ENCODE measurements around a stretch of chr15.

DNA sequence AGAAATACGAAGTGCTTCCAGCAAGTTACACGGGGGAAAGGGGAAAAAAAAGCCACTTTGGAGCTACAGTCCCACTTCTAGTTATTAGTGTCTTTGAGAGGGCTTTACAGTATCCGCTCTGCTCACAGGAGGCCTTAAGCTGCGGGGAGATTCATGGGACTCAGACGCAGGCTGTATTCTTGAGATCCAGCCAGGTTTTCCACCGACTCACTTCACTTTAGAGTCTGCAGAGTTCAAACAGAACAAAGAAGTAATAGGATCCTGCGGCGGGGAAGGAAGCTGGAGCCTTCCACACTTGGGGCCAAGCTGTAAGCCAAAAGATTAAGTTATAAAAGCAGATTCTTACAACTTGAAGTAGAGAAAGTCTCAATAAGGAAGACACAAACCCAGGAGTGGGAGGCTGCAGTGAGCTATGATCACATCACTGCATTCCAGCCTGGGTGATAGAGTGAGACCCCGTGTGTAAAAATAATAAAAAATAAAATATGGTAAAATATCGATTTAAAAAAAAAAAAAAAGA lies 60.2 kb upstream of the FAM174B start:
- RRBS, result no CpG with 5 or more reads among the region's 10 CpGs

DNA sequence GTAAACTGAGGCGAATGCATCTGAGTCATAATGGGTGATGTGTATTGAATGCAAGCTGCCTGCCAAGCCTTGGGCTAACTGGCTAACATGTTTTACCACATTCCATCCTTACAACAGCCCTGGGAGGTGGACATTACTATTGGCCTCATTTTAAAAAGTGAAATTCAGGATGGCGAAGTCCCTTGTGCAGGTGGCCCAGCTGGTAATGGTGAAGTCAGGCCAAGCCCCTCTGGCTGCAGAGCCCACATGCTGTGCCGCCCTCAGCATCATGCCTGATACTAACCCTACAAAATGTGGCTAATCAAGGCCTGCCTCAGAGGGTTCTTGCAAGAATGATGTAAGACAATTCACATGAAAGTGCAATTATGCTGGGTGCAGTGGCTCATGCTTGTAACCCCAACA lies 59.9 kb upstream of the CHD2 start:
- RRBS, result no CpG with 5 or more reads among the region's 3 CpGs

DNA sequence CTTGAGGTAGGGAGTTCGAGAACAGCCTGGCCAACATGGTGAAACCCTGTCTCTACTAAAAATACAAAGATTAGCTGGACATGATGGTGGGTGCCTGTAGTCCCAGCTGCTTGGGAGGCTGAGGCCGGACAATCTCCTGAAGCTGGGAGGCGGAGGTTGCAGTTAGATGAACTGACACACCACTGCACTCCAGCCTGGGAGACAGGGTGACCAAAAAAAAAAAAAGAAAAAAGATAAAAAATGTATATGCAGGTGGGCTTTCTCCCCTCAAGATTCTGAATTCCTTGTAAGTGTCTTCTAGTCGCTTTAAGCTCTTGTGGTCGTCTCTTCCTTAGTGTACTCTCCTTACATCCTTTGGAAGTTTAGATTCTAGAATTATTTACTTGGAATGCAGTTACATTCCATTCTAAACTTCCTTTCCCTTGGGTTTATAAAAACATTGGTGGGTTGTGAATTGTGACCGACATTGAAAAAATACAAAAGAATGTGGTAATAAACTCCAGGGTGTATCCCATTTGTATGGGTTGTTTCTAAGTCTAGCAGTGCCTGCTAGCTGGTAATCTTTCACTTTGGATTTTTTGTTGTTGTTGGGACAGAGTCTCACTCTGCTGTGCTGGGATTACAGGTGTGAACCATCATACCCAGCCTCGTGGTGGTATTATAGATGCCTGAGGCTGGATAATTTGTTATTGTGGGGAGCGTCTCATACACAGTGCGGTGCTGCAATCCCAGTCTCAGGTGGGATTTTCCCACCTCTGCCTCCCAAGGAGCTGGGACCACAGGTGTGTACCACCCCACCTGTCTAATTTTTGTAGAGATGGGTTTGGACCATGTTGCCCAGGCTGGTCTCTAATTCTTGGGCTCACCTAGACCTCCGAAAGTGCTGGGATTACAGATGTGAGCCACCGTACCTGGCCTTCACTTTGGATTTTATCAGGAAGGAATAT lies 9.0 kb downstream of the CHD2 start:
- RRBS, result no CpG with 5 or more reads among the region's 11 CpGs

GRCh38 chr15:92942739-92943042 lies 42.6 kb downstream of the CHD2 start:
- RRBS, result no CpG with 5 or more reads among the region's 2 CpGs

DNA sequence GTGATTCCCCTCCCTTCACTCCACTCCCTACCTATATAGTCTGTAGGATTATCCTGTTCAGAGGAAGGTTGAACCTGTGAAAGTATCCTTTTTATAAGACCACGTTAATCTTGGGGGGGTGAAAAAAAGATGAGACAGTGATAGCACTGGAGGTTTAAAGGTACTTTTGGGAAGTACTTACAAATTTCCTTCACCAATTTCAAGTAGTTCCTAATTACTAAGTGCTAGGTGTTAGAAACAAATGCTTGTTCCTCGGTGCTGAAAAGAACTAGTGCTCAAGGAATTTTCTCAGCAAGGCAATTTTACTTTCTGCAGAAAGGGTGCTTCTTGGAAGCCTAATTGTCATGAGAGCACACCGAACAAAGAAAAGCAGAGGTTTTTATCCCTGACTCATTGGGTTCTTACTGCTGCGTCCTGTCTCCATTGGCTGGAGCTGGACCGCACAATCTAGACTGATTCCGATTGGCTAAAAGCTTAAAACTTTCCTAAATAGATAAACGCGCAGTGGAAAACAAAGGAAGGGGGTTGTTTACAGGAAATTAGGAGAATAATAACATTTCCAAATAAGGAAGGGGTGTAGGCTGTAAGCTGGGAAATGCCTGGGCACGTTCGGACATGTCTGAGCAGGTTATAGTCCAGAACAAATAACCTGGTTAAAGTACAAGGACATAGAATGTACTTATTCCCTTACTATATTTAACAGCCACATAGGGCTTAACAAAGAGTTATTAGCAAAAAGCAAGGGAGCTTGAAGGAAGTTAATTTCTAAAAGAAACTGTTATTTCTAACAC lies 49.6 kb downstream of the CHD2 start:
- RRBS, result no CpG with 5 or more reads among the region's 10 CpGs

DNA sequence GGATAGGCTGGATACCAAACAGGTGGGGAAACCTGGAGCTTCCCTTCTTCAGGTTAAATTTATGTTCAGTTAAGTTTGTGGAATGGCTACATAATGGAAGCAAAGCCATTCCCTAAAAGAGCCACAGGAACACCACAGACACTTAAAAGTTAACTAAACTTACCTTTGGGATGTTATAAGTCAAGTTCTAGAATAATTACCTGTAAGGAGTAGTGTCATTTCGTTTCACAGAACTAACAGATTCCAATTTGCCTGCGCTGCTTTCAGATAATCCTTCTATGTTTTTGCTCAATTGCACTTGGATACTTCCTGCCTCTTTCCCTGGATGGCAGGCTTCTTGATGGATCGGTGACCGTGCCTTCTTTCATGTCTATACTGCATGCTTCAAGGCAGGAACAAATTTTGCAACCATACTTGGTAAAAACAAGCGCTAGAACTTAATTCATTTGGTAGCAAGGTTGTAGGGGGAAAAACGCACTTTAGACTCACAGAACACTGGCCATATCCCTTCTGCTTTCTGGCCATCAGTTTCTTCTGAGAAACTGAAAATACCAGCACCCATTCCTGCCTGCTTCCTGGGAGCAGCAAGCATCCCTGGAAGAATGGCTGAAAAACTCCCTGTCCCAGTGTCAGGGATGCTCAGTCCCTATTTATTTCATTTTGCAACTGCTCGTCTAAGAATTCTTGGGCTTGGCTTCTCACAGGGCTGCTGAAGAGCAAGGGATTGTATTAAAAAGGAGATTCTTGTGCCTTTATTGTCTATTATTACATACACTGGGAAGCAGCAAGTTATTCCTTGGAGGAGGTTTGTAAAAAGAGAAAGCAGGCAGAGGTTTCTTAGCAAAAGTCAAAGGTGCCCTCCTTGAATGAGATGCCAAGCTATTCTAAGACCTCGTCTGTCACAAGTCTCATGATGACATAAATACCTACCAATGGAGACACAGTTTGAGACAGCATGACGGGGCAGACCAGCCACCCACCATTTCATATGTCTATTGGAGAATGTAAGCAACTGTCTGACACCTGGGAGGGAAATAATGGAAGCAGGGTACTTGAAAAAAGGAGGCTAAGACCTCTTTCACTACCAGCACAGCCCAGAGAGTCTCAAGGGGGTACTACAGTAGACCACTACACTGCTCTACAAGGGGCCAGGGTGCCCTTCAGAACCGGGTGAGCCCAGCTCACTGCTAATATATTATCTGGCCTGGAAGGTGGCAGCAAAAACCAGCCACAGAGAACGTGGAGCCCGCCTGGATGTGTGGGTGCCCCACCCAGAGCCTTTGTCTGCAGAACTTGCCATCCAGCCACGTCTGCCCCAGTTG lies 2.5 kb downstream of the RGMA start:
- RRBS, result no CpG with 5 or more reads among the region's 13 CpGs

- RRBS, result no CpG with 5 or more reads among the region's 37 CpGs
Measured at GRCh38 chr15:93089598-93090349, 763 bp upstream of the RGMA start.

DNA sequence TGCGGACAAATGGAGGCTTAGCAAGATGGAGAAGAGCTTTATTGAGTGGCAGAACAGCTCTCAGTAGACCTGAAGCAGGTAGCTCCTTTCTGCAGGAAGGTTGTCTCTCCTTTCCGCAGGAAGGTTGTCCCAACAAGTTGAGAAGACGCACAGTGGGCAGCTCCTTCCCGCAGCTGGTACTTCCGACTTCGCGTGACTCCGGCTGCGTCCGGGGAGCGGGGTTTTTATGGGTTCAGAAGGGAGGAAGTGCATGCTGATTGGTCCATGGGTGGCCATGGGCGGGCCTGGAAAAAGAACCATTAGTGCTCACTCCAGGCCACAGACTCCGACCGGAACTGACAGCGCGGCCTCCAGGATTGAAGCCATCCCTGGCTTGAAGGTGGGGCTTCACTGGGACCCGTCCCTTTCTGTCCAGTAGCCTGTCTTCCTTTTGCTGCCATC lies 330.9 kb upstream of the MCTP2 start:
- RRBS, result no CpG with 5 or more reads among the region's 17 CpGs

DNA sequence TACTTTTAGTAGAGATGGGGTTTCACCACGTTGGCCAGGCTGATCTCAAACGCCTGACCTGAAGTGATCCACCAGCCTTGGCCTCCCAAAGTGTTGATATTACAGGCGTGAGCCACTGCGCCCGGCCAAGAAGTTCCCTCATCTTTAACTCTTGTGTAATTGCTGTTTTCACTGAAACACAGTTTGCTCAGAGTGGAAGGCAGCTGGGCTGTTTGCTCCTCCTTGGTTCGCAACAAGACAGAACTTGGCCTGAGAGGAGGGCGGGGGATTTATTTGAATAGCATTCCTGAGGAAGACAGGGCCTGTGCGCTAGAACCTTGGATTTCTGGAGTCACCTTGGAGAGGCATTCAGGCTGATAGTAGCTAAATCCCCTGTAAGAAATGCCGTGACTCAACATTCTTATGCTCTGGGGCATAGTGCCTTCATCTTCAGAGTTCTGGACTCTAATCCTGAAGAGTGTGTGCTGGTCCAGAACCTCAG lies 226.6 kb upstream of the MCTP2 start:
- RRBS, result no CpG with 5 or more reads among the region's 9 CpGs

DNA sequence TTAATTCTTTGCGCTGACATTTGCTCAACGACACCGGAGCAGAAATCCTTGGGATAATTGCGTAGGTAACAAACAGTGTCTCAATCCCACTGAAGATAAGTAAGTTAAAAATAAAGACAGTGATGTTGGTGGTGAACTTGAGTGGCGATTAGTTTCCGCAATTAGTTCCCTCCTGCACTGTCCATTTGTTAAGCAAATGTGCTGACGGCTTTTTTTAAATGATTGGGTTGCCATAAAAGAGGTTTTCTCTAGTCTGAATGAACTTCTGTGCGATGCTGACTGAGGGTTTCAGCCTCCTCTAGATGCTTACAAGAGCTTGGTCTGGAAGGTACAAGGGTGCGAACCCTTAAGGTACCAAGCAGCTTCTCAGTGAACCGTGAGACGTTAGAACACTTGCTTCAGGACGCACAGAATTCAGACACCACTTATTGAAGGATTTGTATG lies 729 bp downstream of the MCTP2 start:
- RRBS, result no CpG with 5 or more reads among the region's 12 CpGs

- RRBS, result no CpG with 5 or more reads among the region's 1 CpG
Measured at GRCh38 chr15:94567912-94568426, 336.6 kb downstream of the MCTP2 start.

- RRBS, result no CpG with 5 or more reads among the region's 5 CpGs
Measured at GRCh38 chr15:95161954-95162507, 930.7 kb downstream of the MCTP2 start.

DNA sequence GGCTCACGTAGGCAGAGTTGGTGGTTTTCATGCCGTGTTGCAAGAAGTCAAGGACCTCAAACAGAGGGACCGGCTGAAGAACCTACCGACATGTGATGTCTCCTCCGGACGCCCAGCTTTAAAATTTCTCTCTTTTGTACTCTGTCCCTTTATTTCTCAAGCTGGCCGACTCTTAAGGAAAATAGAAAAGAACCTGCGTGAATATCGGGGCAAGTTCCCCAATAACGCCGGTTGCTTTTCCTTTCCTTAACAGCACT lies 964.5 kb downstream of the MCTP2 start:
- RRBS, result no CpG with 5 or more reads among the region's 11 CpGs

- RRBS, result no CpG with 5 or more reads among the region's 4 CpGs
Measured at GRCh38 chr15:95259966-95260383, 1028.6 kb downstream of the MCTP2 start.

DNA sequence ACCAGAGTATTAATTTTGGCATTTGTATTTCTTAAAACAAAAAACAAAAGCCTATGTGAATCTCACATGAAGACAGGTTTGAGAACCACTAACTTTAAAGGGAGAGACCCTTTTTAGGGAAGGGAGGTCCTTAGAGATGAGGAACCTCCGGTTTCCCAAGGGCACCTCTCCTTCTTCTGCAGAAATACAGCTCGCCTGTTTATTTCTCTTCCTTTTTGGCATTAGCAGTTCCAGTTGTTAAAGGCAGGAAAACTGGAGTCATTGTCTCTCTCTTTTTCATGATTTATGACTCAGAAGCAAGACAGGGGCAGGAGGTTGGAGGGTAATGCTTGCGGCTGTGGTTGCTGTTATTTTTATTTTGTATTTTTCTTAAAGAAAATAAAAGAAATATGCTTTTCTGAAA lies 1004.9 kb upstream of the NR2F2 start:
- RRBS, result no CpG with 5 or more reads among the region's 3 CpGs

DNA sequence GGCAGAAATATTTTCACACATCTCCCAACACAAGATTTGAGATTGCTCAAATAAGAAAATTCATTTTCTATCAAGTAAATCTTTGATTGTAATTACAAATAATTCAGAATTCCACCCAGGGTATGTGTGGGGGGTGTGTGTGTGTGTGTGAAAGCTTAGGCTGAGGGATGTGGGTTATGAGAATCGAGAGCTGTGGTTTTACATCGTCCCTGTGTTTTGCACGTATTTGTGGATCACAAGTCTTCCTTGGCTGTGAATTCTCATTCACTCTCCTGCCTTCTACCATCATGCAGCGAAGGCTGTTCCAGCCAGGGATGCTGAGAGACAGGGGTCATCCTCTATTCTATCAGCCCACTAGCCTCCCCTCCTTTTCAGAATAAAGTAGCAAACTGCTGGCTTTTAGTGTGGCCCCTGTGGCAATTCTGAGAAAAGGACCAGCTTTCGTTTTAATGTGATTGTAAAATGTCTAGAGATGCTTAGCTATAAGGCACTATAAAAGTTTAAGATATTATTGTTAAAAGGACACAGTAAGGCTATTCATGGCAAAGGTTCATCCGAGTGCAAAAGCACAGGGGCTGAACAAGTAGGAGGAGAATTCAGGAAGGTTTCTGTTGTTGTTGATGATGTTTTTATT lies 460.6 kb upstream of the NR2F2 start:
- RRBS, result no CpG with 5 or more reads among the region's 6 CpGs

- RRBS, result no CpG with 5 or more reads among the region's 2 CpGs
Measured at GRCh38 chr15:96241429-96241825, 89.1 kb upstream of the NR2F2 start.

- RRBS, result no CpG with 5 or more reads among the region's 1 CpG
Measured at GRCh38 chr15:96317111-96317598, 13.3 kb upstream of the NR2F2 start.

GRCh38 chr15:96340203-96340348 lies 9.6 kb downstream of the NR2F2 start:
- RRBS, result no CpG with 5 or more reads among the region's 2 CpGs

All from BE2C (cell line).